Thoracic aorta endothelial cell (primary cell): Measurements from ENCODE around the genes CDH1 and UTP4.

DNA sequence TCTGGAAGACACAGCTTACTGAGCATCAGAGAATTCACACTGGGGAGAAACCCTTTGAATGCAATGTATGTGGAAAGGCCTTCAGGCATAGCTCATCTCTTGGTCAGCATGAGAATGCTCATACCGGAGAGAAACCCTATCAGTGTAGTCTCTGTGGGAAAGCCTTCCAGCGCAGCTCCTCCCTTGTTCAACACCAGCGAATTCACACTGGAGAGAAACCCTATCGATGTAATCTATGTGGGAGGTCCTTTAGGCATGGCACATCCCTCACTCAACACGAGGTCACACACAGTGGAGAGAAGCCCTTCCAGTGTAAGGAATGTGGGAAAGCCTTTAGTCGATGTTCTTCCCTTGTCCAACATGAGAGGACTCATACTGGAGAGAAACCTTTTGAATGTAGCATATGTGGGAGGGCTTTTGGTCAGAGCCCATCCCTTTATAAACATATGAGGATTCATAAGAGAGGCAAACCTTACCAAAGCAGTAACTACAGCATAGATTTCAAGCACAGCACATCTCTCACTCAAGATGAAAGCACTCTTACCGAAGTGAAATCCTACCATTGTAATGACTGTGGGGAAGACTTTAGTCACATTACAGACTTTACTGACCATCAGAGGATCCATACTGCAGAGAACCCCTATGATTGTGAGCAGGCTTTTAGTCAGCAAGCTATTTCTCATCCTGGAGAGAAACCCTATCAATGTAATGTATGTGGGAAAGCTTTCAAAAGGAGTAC is 24.7 kb downstream of the ZFP90 start:
- CAGE, long polyA plus RNA = no peak

GRCh38 chr16:68643841-68644277 is 1.3 kb upstream of the CDH3 start:
- CAGE, long polyA plus RNA = no peak

- CAGE, long polyA plus RNA = no peak
Measured at GRCh38 chr16:68737039-68737535, at the start of gene CDH1. Gene CDH1 (plus strand): TSS chr16:68737292.

GRCh38 chr16:68778298-68779326 is 41.5 kb downstream of the CDH1 start:
- CAGE, long polyA plus RNA = no peak

DNA sequence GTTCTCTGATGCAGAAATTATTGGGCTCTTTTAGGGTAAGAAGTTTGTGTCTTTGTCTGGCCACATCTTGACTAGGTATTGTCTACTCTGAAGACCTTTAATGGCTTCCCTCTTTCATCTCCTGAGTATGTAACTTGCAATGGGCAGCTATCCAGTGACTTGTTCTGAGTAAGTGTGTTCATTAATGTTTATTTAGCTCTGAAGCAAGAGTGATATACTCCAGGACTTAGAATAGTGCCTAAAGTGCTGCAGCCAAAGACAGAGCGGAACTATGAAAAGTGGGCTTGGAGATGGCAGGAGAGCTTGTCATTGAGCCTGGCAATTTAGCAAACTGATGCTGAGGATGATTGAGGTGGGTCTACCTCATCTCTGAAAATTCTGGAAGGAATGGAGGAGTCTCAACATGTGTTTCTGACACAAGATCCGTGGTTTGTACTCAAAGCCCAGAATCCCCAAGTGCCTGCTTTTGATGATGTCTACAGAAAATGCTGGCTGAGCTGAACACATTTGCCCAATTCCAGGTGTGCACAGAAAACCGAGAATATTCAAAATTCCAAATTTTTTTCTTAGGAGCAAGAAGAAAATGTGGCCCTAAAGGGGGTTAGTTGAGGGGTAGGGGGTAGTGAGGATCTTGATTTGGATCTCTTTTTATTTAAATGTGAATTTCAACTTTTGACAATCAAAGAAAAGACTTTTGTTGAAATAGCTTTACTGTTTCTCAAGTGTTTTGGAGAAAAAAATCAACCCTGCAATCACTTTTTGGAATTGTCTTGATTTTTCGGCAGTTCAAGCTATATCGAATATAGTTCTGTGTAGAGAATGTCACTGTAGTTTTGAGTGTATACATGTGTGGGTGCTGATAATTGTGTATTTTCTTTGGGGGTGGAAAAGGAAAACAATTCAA is 8.5 kb upstream of the TANGO6 start:
- CAGE, long polyA plus RNA = no peak

DNA sequence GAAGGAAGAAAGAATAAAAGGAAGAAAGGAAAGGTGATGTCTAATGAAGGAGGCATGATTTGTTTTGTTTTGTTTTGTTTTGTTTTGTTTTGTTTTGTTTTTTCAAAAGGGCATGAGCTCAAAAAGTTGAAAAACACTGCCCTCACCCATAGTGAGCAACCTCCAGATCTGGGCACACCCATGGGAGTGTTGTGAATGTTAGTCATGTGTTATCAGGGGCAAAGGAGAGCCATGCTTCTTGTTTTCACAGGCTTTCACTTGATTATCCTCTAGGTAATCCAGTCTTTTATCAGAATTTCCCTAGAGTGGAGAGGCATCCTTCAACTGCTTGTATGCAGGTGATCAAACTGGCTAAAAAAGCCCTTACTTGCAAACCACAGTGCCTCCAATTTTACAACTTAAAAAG is 80.4 kb downstream of the TANGO6 start:
- CAGE, long polyA plus RNA = no peak

- CAGE, long polyA plus RNA = no peak
Measured at GRCh38 chr16:68927442-68927977, 84.2 kb downstream of the TANGO6 start.

GRCh38 chr16:69132412-69133199 is at the start of gene UTP4:
Gene UTP4 (plus strand): TSS chr16:69132649.
- CAGE, long polyA plus RNA = no peak

DNA sequence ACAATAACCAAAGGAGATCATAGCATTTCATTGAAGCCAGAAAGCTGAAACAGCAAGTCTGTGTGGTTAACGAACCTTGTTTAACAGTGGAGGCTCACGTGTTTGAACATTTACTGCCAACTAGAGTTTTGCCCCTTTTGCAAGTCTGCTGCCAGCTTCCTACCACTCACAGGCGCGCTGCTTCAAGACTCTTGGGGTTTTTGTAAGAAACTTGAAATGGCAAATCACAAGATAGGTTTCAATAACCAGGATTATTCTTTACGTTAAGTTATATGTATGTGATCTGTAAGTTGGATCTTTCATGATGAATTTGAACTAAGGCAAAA is 1.2 kb downstream of the SNTB2 start:
- CAGE, long polyA plus RNA = no peak

- CAGE, long polyA plus RNA = no peak
Measured at GRCh38 chr16:69326098-69327244, 3.9 kb downstream of the PDF start.

GRCh38 chr16:69383799-69384866 is 1.7 kb downstream of the TERF2 start:
- CAGE, long polyA plus RNA = no peak

GRCh38 chr16:69468778-69469215 is 44.4 kb downstream of the CYB5B start:
- CAGE, long polyA plus RNA = no peak

DNA sequence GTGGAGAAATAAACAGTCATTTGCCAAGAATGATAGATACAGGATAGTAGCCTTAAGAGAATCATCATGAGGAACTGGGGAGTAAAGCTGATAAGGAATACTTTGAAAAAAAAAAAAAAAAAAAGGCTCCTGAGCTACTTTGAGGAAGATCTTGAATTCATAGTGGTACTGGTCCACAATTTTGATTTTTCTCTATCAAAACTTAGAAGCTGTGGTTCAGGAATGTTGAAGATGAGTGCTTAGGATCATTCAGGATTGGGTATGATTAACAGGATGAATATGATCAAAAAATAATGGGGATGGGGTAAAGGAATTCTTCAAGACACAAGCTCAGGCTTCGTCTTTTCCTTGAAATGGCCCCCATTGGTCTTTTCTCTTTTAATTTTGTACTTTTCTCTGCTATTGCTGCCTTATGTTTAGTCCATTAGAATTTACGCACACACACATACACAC is 34.9 kb downstream of the NFAT5 start:
- CAGE, long polyA plus RNA = no peak

GRCh38 chr16:69626244-69626561 is 60.4 kb downstream of the NFAT5 start:
- CAGE, long polyA plus RNA = no peak

- CAGE, long polyA plus RNA = no peak
Measured at GRCh38 chr16:69655388-69655939, 70.9 kb downstream of the NQO1 start.

- CAGE, long polyA plus RNA = no peak
Measured at GRCh38 chr16:69676335-69677653, 49.6 kb downstream of the NQO1 start.

- CAGE, long polyA plus RNA = no peak
Measured at GRCh38 chr16:69692435-69693118, 33.8 kb downstream of the NQO1 start.

DNA sequence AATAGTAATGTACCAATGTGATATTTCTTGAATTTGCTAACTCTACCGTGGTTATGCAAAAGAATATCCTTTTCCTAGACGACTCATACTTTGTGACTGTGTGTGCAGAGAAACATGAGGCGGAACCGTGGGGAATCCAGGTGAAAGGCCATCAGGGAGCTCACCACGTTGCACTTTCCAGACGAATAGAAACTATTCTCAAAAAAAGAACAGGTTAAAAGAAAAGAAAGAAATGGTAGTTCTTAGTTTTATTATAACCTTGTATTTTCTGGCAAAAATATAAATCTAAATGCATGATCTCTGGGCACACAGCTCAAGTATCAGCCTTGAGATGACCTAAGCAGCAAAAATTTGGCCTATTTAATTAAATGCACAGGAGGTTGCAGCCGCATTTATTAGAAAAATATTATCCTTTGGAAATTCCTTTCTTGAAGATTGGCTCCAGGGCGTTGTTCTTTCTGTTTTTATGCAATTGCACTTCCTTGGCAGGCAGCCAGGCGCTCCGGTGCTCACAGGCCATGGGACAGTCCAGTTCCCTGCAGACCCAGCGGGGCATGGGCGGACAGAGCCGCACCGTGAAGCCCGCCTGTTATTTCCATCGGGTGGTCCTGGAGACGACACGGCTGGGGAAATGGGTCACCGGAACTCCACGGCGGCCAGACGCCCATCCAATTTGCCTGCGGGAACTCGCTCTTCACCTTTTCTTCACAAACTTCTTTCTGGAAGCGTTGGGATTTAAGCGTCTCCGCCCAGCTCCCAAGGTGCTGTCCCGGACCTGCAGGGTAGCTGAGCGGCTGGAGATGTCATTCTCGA is 12.9 kb downstream of the NOB1 start:
- CAGE, long polyA plus RNA = no peak

DNA sequence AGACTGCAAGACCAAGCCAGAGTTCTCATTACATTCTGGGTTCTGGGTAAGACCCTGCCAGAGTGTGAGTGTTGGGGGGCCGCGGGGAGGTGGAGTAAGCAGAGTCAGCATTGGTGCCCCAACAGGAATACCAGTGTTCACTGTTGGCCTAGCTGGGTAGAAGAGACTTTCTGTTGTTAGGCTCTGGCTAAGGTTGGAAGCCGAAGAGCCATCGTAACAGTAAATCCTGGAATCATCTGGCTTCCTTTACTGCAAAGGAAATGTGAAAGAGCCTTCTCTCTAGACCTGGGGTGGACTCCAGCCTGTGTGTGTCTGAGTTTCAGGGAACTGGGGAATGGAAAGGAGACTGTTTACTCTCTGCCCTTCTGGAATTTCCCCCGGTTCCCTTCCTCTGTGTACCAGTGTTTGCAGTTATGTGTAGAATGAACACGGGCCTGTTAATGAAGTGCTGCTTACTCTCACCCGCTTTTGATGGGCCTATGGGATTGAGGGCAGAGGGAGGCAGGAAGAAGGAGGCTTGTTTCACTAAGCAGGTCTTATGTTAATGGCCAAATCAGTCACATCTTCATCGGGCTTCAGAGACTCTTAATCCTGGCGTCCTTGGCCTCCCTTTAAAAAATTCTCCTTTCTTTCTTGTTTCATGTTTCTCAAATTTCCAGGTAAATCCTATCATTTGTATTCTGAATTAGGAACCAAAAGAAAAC is 68.6 kb downstream of the WWP2 start:
- CAGE, long polyA plus RNA = no peak

- CAGE, long polyA plus RNA = no peak
Measured at GRCh38 chr16:69839967-69840638, 78.0 kb downstream of the WWP2 start.